Measurements from ENCODE around the genes MERTK, ZC3H6 and IL36RN.

DNA sequence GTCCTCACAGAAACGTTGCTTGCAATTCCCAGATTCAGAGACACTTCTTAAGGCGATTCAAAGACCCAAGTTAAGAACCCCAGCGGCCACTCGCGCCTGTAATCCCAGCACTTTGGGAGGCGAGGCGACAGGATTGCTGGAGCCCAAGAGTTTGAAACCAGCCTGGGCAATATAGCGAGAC is 470 bp upstream of the ANAPC1 start:
- RRBS, result no CpG with 5 or more reads among the region's 8 CpGs

- RRBS, result 2% methylated on average over 38 of the region's 96 CpGs
Observed at GRCh38 chr2:111898393-111899367, at the start of gene MERTK. Gene MERTK (plus strand): TSS chr2:111898607.

GRCh38 chr2:112275495-112275788 is at the start of gene ZC3H6:
Gene ZC3H6 (plus strand): TSS chr2:112275597.
- RRBS, result 2% methylated on average over 10 of the region's 36 CpGs

- RRBS, result no CpG with 5 or more reads among the region's 5 CpGs
Observed at GRCh38 chr2:112543014-112543129, 607 bp downstream of the POLR1B start.

GRCh38 chr2:112627326-112627979 is 18.3 kb upstream of the SLC20A1 start:
- RRBS, result no CpG with 5 or more reads among the region's 9 CpGs

- RRBS, result no CpG with 5 or more reads among the region's 4 CpGs
Observed at GRCh38 chr2:112647968-112648605, 2.3 kb downstream of the SLC20A1 start.

DNA sequence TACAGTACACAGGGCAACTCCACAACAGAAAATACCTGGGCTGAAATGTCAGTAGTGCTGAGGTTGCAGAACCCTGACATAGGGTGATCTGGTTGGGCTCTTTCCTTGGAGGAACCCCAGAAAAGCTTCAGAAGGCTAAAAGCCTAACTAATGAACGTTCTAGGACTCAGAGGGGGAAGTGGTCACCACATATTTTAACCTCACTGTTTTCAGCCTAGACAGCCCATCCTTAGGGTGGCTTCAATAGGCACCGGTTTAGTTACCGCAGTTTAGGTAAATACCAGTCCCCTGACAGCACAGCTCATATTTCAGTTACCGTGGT is 20.8 kb downstream of the SLC20A1 start:
- RRBS, result no CpG with 5 or more reads among the region's 4 CpGs

DNA sequence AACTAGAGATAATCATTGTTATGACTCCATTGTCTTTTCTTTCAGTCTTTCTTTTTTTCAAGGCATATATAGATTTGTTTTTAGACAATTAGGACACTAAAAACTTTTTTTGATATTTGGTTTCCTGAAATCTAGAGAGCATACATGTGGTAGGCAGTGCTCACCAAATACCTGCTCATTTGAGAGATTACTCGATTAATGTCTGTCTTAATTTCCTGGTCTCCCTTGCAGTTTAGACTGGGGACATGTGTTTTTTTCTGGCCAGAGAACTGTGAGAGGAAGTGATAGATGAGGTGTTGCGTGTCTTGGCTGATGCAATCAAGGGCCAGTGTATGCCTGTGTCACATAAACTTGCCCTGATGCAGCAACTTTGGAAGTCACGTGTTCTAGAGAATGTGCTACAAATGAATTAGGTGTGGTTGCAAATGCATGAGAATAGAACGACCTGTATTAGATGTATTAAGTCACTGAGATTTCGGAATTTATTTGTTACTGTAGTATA is 9.8 kb upstream of the IL1A start:
- RRBS, result no CpG with 5 or more reads among the region's 5 CpGs

- RRBS, result no CpG with 5 or more reads among the region's 11 CpGs
Observed at GRCh38 chr2:112812769-112813331, 23.7 kb downstream of the IL1B start.

- RRBS, result no CpG with 5 or more reads among the region's 2 CpGs
Observed at GRCh38 chr2:112814225-112814603, 22.4 kb downstream of the IL1B start.

DNA sequence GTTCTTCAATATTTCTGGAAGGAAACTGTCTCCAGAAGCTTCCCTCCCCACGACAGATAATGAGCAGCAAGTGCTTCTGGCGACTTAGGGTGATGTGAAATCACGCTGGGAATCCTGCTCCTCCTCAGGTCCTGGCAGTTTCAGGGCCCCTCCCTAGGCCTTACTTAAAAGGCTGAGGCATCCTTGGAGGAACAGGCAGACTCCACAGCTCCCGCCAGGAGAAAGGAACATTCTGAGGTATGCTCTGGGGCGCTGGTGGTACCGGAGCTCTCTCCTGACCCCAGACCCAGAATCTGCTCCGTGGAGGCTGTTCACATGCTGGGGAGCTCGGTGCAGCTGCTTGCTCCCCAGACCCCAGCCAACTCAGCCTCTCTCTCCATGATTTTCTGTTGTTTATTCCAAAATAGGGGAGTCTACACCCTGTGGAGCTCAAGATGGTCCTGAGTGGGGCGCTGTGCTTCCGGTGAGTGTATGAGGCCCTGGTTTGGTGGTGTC is at the start of gene IL36RN:
TSS of gene IL36RN (plus strand) at position 194 of the 495 bp plus-strand sequence.
- RRBS, result no CpG with 5 or more reads among the region's 10 CpGs

GRCh38 chr2:113076953-113077450 is 9.2 kb downstream of the IL1F10 start:
- RRBS, result no CpG with 5 or more reads among the region's 3 CpGs

DNA sequence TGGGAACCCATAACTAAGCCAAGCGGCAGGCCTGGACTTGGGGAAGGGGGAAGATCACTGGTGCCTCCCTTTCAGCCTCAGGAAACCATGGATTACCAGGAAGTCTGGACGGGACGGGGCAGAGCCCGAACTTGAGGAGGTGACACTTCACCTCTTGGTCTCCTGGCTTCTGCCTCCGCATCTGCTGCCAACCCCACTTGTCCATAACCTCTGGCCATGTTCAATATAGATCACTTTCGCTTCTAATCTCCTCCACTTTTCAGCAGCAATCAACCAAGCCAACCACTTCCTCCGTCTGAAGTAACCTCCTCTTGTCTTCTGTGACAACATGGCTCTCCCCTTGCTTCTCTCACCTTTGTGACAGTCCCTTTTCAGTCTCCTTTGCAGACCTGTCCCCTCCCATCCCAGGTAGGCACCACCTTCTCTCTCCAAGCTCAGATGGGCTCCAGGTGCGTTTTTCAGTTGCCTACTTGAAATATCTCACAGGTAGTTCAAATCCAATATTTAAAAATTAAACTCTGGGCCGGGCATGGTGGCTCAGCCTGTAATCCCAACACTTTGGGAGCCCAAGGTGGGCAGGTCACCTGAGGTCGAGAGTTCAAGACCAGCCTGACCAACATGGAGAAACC is 4.8 kb upstream of the PSD4 start:
- RRBS, result no CpG with 5 or more reads among the region's 10 CpGs

- RRBS, result no CpG with 5 or more reads among the region's 4 CpGs
Observed at GRCh38 chr2:113216605-113217214, 42.9 kb downstream of the PSD4 start.

DNA sequence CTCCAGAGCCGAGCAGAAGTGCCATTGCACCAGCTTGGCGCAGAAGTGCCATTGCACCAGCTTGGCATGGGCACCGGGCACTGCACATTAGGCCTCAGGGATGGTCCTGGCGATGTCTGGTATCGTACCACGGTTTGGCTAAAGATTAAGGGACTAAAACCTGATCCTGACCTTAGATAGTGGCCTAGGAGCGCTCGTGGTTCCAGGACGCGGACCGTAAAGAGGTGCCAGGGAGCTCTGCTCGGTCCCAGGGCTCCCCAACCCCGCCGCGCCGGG is 2.0 kb downstream of the PAX8 start:
- RRBS, result 13% methylated on average over 2 of the region's 16 CpGs

- RRBS, result no CpG with 5 or more reads among the region's 1 CpG
Observed at GRCh38 chr2:113317525-113317916, 38.8 kb upstream of the PAX8 start.

DNA sequence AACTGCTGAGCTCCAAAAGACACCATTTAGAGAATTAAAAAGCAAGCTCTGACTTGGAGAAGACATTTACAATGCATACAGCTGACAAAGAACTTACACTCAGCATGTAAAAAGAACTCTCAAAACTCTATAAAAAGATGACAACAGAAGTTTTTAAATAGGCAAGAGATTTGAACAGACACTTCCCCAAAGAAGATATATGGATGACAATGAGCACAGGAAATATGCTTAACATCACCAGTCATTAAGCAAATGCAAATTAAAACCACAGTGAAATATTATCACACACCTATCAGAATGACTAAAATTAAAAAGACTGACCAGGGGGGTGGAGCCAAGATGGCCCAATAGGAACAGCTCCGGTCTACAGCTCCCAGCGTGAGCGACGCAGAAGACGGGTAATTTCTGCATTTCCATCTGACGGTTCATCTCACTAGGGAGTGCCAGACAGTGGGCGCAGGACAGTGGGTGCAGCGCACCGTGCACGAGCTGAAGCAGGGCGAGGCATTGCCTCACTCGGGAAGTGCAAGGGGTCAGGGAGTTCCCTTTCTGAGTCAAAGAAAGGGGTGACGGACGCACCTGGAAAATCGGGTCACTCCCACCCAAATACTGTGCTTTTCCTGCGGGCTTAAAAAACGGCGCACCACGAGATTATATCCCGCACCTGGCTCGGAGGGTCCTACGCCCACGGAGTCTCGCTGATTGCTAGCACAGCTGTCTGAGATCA is 28.9 kb downstream of the RABL2A start:
- RRBS, result no CpG with 5 or more reads among the region's 24 CpGs

DNA sequence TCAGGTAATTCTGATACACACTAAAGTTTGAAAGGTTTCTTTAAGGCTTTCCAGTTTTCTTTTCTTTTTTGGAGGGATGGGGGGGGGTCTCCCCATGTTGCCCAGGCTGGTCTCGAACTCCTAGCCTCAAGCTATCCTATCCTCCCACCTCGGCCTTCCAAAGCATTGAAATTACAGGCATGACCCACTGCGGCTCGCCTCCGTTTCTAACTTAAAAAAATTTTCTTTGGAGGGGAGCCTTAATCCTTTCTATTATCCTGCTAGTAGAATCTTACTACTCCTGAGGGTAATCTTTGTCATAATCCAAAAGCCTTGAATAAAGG is 910 bp upstream of the ACTR3 start:
- RRBS, result no CpG with 5 or more reads among the region's 5 CpGs

DNA sequence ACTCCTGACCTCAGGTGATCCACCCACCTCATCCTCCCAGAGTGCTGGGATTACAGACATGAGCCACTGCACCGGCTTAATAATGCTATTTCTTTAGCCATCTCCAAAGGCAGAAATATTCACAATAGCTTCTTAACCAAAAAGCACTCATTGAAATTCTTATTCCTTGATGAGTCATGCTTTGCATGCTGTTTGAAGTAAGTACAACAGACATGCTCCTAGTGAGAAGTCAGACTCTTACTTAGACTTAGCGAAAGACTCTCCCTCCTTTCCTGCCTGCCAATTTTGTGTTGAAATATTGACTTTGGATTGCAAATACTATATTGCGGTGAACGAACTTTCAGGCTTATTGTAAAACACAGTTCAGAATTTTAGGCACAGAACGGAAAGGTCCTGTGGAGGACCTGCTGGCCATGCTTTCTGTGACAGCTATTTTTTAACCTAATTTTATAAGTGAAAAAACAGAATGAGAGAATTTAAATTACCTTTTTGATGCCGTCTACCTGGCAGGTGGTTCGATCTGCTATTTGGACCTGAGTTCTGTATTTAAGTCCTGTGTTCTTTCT is 4.5 kb downstream of the ACTR3 start:
- RRBS, result no CpG with 5 or more reads among the region's 7 CpGs

Measured in AG10803 (cell line).